ENCODE measurements around a stretch of chr12.

DNA sequence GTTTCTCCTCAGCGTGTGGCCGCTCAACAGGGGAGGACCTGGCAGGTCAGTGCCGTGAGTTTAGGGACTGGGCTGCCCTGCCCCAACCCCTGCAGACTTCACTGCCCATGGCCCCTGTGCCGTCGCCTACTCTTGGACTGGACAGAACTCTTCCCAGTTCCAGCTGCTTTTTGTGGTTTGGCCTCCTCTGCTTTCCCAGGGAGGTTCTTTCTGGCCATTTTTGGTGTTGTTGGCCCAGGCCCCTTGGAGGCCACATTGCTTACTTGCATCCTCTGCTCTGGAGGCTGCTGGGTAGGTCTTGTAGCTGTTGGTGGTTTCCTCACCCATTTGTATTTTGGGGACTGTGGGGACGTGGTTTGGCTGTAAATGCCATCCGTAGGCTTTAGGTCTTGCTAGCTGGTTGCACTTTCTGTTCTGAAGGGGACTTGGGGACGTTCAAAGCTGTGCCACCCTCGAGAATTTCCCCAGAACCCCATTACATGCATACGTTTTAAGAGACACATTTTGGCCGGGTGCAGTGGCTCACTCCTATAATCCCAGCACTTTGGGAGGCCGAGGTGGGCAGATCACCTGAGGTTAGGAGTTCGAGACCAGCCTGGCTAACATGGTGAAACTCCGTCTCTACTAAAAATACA lies 19.9 kb upstream of the DNAH10 start:
- PRO-cap, result no peak
- RAMPAGE, long total RNA, 4 experiments, result no peak in any of the 4 experiments

DNA sequence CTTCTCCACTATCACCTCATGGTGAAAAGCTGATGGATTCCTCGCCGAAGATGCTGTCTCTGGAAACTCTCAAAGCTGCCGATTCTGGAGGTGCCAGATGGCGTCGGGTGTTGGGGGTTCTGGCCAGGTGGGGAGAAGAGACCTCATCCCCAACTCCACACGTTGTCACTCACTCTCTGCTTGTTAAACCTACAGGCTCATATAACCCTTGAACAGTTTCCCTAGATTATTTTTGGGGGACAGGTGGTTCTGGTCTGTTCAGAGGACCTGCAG lies 2.6 kb downstream of the DNAH10 start:
- PRO-cap, result no peak
- RAMPAGE, long total RNA, 4 experiments, result no peak in any of the 4 experiments

- PRO-cap, result no peak
- RAMPAGE, long total RNA, 4 experiments, result no peak in any of the 4 experiments
Measured at GRCh38 chr12:123823251-123823578, 61.1 kb downstream of the DNAH10 start.

DNA sequence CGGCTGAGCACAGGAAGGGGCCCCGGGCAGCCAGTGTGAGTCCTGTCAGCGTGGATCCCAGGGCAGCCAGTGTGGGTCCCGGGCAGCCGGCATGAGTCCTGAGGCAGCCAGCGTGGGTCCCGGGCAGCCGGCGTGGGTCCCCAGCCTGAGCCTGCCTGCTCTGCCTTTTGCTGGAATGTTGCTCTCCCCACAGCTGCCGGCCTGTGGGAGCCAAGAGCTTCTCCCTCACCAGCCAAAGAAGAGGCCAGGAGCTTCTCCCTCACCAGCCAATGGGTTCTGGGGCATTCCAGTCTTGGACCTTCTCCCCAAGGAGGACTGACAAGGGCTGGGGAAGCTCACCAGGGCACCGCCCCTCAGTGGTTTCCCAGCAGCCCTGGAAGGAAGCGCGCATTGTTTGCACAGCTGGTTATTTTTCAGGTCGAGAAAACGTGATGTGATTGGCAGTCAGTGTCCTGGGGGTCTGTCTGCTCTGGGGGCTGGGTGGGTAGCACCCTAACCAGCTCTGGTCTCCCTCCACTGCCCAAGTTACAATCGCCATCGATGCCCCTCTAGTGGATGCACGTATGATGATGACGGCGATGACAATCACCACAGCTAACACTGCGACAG lies 14.9 kb upstream of the RFLNA start:
- PRO-cap, result no peak
- RAMPAGE, long total RNA, 4 experiments, result no peak in any of the 4 experiments

GRCh38 chr12:124318090-124318944 lies 23.4 kb downstream of the RFLNA start:
- PRO-cap, result no peak
- RAMPAGE, long total RNA, 4 experiments, result no peak in any of the 4 experiments

DNA sequence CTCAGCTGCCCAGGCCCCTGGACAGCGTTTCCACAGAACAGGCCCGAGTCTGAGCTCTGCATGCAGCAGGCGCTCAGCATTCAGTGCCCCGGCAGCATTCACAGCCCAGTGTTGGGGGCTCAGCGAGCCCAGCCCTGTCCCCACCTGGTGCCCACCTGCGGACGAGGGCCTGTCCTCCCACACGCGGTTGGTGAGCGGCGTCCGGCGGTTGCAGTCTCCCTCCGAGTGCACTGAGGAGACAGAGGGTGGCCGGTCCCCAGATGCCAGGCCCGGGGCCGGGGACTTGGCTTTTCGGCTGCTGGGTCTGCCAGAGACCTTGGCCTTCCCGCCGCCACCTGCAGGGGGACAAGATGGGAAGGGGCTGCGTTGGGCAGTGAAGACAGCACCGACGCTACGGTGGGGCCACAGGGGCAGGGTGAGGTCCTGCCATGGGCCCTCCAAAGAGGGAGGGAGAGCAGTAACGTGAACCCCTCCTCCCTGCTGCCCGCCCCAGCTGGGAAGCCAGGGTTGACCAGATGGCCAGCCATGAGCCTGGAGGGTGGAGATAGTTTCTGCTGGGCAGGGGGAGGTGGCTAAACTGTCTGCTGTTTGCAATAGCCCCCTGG lies 31.2 kb downstream of the RFLNA start:
- PRO-cap, result no peak
- RAMPAGE, long total RNA, 4 experiments, result no peak in any of the 4 experiments

DNA sequence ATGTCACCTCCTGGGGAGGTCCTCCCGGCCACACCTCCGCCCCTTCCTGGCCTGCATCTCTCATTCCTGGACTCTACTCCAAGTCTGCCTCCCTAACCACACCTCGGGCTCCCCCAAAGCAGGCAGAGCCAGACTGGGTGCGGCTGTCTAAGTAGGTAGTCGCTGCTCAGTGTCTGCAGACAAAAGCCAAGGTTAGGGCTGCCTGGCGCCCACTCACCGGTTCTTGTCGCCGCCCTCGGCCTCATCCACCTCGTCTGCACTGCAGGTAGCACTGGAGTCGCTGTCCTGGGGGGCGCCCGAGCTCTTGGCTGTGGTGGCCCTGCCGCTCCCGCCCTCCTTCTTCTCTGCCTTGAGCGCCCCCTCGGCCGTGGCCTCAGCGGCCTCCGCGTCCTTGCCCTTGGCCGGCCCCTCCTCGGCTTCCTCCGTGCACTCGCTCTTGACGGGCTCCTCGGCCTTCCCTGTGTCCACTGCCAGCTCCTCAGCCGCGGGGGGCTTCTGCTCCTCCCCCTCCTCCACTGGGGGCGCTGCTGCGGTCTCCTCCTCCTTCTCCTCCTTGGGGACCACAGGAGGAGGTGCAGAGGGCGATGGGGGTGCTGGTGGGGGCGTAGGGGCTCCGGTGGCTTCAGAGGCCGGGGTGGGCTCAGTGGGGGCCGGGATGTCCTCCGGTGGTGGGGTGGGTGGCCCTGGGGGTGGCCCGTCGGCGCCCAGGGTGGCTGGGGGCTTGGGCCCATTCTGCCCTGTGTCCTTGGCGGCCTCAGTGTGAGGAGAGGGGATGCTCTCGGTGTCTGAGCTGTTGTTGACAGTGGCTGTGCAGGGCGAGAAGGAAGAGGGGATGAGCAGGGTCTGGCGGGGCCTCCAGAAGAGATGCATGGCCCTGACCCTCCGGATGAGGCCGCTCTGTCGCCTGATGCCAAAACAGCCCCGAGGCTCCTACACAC lies 77.2 kb downstream of the RFLNA start:
- PRO-cap, result no peak
- RAMPAGE, long total RNA, 4 experiments, result no peak in any of the 4 experiments

GRCh38 chr12:124422186-124423189 lies 127.6 kb downstream of the RFLNA start:
- PRO-cap, result no peak
- RAMPAGE, long total RNA, 4 experiments, result start-site peak on the minus strand in 3 of 4 experiments, at chr12:124422638-124422681 at its widest, 38 to 168 reads per replicate

DNA sequence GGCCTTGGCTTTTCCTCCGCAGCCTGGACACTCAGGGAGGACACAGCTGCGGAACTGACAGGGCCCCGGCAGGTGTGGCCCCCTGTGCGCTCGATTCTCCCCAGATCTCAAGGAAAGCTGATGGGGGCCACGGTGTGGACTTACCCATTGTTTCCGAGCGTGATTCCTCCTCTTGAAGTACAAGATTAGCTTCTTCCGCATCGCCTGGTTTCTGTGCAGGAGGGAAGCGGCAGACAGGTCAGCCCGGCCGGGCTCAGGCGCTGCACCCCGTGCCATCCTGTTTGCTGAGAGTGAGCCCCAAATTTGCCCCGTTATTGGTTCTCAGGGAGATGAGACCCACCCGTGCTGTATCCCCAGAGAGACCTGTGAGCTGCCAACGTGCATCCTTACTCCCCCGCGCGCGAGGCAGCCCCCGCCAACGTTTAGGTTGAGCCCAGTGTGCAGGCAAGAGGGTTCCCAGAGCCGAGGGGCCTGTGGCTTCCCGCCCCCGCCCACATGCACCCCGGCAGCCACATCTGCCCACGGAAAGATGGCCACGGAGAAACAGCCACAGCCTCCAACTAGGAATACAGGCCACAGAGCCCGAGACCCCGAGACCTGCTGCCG lies 129.5 kb downstream of the NCOR2 start:
- PRO-cap, result no peak
- RAMPAGE, long total RNA, 4 experiments, result no peak in any of the 4 experiments

DNA sequence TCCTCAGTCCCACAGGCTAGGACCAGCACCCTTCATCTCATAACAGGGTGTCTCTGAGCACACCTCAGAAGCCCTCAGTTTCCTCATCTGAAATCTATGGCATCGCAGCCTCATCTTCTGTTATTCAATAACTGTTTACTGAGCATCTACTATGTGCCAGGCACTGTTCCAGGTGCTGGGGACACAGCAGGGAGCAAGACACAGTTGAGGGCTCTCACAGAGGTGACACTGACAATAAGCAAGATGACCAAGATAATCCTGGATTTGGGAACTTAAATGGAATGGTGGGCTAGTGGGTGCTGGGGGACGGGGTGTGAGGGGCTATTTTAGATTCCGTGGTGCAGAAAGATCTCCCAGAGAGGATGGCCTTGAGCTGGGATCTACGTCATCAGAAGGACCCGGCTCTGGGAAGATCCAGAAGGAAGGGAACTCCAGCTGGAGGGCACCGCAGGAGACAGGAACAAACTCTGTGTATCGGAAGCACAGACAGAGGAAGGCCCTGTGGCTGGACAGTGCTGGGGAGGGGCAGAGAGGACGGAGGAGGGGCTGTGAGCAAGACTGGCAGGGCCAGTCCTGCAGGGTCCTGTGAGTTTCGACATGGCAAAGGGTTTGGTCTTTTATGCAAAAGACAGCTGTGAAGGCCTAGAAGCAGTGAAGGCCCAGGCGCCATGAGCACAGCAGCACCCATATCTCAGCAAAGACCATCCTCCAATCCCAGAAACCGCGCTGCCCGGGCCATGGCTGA lies 126.8 kb downstream of the NCOR2 start:
- PRO-cap, result no peak
- RAMPAGE, long total RNA, 4 experiments, result no peak in any of the 4 experiments

DNA sequence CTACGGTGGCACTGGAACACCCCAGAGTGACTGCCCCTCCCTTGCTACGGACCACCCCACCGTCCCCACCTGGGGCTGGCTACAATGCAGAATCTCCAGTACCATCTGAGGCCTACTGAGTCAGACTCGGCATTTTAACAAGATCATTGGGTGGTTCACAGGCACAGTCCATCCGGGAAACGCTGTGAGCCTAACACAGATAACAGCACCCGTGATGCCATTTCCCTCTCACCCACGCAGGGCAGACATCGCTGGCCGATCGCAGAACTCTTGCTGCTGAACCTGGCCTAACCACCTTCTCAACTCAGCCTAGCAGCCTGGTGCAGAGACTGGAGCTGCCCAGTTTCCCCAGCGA lies 83.4 kb downstream of the NCOR2 start:
- PRO-cap, result no peak
- RAMPAGE, long total RNA, 4 experiments, result no peak in any of the 4 experiments

- PRO-cap, result no peak
- RAMPAGE, long total RNA, 4 experiments, result no peak in any of the 4 experiments
Measured at GRCh38 chr12:124512742-124513419, 54.5 kb downstream of the NCOR2 start.

DNA sequence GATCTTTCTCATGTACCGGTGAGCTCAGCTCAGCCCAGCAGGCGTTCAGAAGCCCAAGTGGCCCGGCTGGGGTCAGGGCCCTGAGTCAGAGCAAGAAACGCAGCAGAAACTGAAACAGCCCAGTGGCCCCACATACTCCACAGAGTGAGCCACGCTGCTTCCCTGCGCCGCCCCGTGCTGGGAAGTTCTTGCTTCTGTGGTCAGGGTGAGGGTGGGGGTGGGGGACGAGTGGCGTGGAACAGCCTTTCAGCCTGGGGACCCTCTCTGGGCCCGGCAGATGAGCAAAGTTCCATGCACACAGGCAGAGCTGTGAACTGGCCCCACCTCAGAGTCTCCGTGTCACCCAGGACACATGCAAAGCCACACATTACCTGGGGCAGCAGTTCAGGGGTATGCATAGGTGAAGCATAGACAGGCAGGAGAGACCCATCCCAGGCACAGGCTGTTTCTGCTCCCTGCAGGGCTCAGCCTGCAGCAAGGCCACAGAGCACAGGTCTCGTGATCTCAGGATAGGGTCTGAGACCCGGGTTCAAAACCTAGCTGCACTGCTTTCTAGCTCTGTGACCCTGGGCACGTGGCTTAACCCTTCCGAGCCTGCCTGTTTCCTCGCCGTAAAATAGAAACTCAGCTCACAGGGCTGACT lies 21.7 kb downstream of the NCOR2 start:
- PRO-cap, result no peak
- RAMPAGE, long total RNA, 4 experiments, result no peak in any of the 4 experiments

DNA sequence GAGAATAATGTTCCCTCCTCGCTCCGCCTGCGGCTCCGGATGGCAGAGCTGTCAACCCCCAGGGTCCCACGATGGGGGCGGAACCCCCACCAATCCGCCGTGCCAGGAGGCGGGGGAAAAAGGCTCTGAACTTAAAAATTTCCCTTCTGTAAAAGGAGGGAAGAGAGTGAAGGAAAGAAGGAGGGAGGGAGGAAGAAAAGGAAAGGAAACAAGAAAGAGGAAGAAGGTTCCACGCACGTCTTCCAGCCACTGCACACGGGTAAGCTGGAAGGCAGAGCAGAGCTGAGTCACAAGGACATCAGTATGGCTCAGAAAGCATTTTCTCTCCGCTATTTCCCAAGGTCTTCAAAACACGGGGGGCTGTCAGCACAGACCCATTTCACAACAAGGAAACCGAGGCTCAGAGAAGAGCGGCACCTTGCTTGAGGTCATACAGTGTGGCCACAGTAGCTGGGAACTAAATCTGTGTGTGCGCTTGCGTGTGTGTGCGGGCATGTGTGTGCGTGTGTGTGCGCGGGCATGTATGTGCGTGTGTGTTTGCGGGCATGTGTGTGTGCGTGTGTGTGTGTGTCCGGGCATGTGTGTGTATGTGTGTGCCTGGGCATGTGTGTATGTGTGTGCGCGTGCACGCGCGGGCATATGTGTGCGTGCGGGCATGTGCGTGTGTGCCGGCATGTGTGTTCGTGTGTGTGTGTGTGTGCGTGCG lies 108.9 kb upstream of the NCOR2 start:
- PRO-cap, result no peak
- RAMPAGE, long total RNA, 4 experiments, result no peak in any of the 4 experiments

DNA sequence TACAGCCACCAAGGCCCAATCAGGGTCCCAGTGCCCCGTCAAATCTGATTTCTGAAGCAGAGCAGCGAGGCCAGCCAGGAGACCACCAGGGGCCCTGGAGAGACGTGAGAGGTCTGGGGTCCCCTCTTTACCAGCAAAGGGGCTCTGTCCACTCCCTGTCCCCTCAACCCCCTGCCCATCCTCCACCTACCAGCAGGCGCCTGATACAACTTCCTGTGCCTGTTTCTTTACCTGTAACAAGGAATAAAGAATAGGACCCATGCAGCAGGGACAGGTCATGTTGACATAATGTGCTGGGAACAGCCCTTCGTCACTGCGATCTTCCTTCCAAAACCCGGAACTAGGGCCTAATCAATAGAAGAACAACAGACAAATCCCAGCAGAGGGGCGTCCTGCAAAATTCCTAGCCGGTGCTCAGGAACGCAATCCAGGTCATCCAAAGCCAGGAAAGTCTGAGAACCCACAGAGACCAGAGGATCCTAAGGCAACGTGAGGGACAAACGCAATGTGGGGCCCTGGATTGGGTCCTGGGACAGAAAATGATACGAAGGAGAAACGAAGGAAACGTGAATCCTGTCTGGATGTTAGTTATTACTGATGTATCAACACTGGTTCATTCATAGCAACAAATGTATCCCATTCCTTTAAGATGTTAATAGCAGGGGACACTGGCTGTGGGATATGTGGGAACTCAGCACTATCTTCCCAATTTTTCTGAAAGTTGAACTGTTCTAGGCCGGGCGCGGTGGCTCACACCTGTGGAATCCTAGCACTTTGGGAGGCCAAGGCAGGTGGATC lies 32.0 kb downstream of the SCARB1 start:
- PRO-cap, result no peak
- RAMPAGE, long total RNA, 4 experiments, result no peak in any of the 4 experiments

GRCh38 chr12:124836737-124837616 lies 26.7 kb downstream of the SCARB1 start:
- PRO-cap, result no peak
- RAMPAGE, long total RNA, 4 experiments, result no peak in any of the 4 experiments

GRCh38 chr12:124940578-124941408 lies 26.3 kb upstream of the UBC start:
- PRO-cap, result no peak
- RAMPAGE, long total RNA, 4 experiments, result no peak in any of the 4 experiments

DNA sequence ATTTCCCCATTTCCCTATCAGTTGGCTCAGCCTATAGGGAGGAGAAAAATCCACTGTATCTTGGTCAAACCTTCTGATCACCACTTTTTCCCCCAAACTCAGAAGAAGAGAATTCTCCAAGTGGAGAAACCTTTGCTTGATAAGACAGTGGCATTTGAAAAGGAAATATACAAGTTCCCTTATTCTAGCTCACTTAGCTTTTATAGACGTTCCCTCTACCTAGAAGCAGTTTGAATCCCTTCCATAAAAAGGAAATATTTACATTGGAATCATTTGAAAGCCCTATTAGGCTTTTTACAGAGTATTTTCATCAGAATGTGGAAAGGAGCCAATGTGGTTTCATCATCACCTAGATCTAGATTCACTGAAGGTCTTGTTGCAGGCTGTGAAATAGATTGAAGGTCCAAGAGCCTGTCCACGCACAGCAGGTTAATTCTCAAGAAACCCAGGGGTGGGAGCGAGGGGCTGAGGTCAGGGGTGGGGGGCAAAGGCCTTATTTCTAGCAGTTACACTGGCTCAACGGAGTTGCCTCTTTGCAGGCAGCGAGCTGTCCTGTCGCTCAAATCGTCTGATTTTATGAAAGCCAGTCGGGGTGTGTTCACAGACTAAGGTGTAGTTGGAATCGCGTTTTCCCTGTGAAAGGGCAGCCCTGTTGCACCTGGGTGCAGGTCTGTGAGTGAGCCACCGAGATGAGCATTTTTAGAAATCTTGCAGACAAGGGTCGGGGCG lies 45.5 kb downstream of the AACS start:
- PRO-cap, result no peak
- RAMPAGE, long total RNA, 4 experiments, result no peak in any of the 4 experiments

DNA sequence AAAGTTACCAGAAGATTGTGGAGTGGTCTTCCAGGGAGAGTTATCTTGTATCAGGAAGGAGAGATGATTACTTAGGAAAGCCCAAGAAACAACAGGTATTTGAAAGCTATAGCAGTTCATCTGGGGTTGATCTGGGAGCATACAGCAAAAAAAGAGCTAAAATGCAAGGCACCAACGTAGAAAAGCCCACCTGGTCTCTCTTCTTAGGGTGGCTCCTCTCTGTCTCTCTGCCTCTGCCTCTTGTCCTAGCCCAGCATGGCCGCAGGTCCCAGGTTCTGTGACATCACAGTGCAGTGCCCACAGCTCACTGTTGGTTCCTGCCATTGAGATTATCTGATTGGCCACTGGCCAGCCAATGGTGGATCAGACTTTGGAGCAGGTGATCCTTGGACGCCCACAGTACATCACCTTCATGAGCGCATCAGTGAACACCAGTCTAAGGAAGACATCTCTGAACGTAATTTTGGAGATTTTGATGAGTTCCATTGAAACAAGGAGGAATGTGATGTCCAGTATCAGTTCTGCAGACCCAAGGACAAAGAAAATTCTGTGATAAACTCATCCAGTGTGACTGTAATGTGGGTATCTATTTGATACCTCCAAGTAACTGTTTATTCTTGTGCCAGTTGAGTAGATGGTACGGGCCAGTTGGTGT lies 979.8 kb downstream of the TMEM132B start:
- PRO-cap, result no peak
- RAMPAGE, long total RNA, 4 experiments, result no peak in any of the 4 experiments

GRCh38 chr12:127150013-127150759 lies 1116.8 kb upstream of the TMEM132C start:
- PRO-cap, result no peak
- RAMPAGE, long total RNA, 4 experiments, result no peak in any of the 4 experiments

Data from omental fat pad (tissue), 4 donors.